Peyer's patch (tissue), 4 donors: ENCODE data around the gene DTX3L.

DNA sequence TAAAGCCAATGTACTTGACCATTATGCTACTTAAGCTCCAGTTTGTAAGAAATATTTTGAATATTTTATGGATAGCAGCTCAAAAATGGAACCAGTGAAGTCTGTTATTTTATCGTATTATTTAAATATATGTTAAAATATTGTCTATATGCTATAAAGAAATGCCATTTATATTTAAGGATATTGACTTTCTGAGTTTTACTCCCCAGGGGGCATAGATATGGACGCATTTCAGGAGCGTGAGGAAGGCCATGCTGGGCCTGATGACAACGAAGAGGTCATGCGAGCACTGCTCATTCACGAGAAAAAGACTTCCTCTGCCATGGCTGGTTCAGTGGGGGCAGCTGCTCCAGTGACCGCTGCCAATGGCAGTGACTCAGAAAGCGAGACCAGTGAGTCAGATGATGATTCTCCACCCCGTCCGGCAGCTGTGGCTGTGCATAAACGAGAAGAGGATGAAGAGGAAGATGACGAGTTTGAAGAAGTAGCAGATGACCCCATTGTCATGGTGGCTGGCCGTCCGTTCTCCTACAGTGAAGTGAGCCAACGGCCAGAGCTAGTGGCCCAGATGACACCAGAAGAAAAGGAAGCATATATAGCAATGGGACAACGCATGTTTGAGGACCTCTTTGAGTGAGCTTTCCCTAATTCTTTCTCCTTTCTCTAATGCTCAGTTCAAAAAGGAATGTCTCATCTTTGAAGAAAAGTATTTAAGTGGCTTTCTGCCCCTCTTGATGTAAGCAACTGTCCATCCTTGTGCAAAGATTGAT, 38.5 kb downstream of the GTF2E1 start:
- PRO-cap = no peak
- RAMPAGE, long total RNA, 4 experiments = no peak in any of the 4 experiments

DNA sequence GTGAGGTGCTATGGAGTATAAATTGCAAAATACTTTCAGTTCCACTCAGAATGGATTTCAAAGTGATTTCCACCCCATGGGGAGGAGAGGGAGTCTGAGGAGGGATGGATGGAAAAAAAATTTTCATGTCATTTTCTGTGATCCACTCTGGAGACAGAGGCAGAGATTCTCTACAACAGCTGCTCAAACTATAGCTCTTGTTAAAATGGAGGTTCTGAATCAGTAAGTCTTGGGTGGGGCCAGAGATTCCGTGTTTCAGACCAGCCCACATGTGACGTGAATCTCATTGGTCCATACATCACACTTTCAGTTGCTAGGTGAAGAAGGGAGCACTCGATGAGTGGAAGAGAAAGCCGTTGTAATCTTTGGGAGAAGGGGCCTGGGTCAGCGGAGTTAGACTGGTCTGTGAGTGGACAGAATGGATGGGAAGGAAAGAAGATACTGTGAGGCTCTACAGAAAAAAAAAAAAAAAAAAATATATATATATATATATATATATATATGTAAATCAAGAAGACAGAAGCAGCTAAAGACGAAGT, 45.9 kb downstream of the CD86 start:
- PRO-cap = no peak
- RAMPAGE, long total RNA, 4 experiments = no peak in any of the 4 experiments

- PRO-cap = bidirectional peak, plus-strand start at chr3:122564601, minus-strand start at chr3:122564272; bidirectional peak, plus-strand start at chr3:122564781, minus-strand start at chr3:122564769
- RAMPAGE, long total RNA, 4 experiments = start-site peak on the plus strand in 4 of 4 experiments, at chr3:122564371-122564421 at its widest, 19 to 218 reads per replicate; start-site peak on the minus strand in 2 of 4 experiments, at chr3:122563959-122564328 at its widest, 21 to 105 reads per replicate
These were observed at the start of gene DTX3L for GRCh38 chr3:122564056-122565035. Gene DTX3L, plus strand, starts transcription at chr3:122564338.

- PRO-cap = no peak
- RAMPAGE, long total RNA, 4 experiments = no peak in any of the 4 experiments
These were observed 856 bp downstream of the DTX3L start for GRCh38 chr3:122565036-122565352.

DNA sequence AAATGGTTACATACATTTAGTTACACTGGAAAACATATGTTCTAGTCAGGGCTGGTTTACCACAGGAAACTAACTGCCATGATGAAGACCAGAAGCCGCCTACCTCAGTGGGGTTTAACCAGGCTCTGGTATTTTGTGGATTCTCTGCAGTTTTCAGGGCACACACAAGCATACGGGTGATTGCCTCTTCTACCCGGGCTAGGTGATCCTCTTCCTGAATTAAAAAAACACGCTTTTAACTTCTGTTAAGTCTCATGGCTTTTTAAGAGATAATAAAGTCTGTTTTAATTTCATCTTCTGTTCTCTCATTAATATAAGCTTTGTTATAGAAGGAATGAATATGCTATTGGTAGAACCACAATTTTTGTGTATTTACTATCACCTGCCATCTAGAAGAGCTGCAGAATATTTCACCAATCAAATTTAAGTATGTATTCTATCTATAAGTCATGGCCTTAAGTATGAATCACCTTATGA, 52.7 kb downstream of the HSPBAP1 start:
- PRO-cap = no peak
- RAMPAGE, long total RNA, 4 experiments = start-site peak on the minus strand in 1 of 4 experiments, centred at position 181 of the sequence, 12 reads per replicate

DNA sequence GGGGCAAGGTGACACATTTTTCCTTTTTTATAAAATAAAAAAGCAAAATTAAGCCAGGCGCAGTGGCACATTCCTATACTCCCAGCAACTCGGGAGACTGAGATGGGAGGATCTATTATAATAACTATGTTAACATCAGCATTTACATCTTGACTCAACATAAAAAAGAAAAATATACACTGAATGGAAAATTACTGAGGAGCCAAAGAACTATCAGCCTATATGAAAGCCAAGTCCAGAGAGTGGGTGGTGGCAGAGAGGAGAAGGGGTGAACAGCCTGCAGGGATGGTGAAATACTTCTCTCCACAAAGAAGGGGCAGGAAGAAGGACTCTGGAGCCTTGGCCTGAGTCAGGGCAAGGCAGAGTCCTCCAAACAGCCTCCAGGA, 26.0 kb downstream of the HSPBAP1 start:
- PRO-cap = no peak
- RAMPAGE, long total RNA, 4 experiments = no peak in any of the 4 experiments

- PRO-cap = no peak
- RAMPAGE, long total RNA, 4 experiments = no peak in any of the 4 experiments
These were observed 105.7 kb downstream of the SEC22A start for GRCh38 chr3:123307455-123307887.

GRCh38 chr3:123384743-123385463, 64.0 kb downstream of the ADCY5 start:
- PRO-cap = bidirectional peak, plus-strand start at chr3:123385371, minus-strand start at chr3:123385030
- RAMPAGE, long total RNA, 4 experiments = no peak in any of the 4 experiments

- PRO-cap = no peak
- RAMPAGE, long total RNA, 4 experiments = no peak in any of the 4 experiments
These were observed 29.7 kb downstream of the ADCY5 start for GRCh38 chr3:123418871-123419901.

- PRO-cap = bidirectional peak, plus-strand start at chr3:123423320, minus-strand start at chr3:123423209
- RAMPAGE, long total RNA, 4 experiments = no peak in any of the 4 experiments
These were observed 26.0 kb downstream of the ADCY5 start for GRCh38 chr3:123422789-123423451.

DNA sequence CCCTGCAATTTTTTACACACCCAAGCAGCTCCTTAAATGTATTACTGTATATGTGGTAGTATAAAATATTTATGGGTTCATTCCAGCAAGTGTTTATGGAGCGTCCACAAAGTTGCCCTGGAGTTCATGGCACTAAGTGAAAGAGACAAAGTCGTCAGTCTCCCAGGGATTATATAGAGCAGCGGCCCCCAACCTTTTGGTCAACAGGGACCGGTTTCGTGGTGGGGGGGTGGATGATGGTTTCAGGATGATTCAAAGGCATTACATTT, 1.1 kb upstream of the HACD2 start:
- PRO-cap = no peak
- RAMPAGE, long total RNA, 4 experiments = no peak in any of the 4 experiments

- PRO-cap = no peak
- RAMPAGE, long total RNA, 4 experiments = no peak in any of the 4 experiments
These were observed 43.4 kb upstream of the HACD2 start for GRCh38 chr3:123628109-123628704.

- PRO-cap = no peak
- RAMPAGE, long total RNA, 4 experiments = no peak in any of the 4 experiments
These were observed 56.7 kb upstream of the HACD2 start for GRCh38 chr3:123641581-123642014.

DNA sequence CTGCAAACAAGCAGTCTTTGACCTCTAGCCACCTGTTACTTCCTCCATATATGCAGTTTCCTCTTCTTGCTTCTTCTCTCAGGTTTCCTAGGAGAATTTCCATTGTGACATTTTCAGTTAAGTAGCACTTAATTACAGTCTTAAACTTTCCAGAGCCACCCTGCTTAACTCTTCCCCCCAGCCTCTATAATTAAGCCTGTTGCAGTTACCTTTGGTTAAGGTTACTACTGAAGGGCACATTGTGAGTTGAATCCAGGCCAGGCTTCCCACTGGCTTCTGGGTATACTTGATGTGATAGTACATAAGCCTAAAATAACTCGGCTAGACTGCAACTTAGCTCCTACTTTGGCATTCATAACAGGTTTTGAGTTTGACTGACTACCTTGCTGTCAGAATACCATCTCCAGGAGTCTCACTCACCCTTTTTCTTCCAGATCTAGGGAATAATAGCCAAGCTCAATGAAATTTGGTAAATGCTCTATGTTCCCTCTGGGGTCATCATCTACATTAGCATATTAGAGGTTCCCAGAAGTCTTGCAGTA, 114.1 kb upstream of the UMPS start:
- PRO-cap = no peak
- RAMPAGE, long total RNA, 4 experiments = no peak in any of the 4 experiments

GRCh38 chr3:124763003-124763910, 33.0 kb downstream of the UMPS start:
- PRO-cap = no peak
- RAMPAGE, long total RNA, 4 experiments = no peak in any of the 4 experiments

- PRO-cap = unidirectional peak, plus-strand start at chr3:124781023
- RAMPAGE, long total RNA, 4 experiments = no peak in any of the 4 experiments
These were observed 50.5 kb downstream of the UMPS start for GRCh38 chr3:124780300-124781522.

DNA sequence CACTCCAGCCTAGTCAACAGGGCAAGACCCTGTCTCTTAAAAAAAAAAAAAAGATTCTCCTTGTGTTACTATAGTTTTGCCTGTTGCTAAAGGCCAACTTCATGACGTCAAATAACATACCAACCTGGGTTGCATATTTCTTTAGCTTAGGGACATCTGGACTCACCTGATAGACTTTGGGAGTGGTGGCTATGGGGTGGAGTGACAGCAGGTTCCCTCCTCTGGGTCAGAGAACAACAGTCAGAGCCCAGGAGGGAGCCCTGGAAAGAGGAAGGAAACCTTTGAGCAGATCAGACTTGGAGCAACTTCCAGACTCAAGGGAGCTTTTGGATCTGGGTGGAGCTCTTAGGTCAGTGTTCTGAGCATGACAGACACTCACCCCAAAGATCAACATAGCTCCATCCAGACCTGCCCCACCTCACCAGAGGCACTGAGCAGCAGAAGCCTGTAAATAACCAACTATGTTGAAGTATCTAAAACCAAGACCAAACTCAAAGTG, 56.2 kb downstream of the UMPS start:
- PRO-cap = no peak
- RAMPAGE, long total RNA, 4 experiments = no peak in any of the 4 experiments

DNA sequence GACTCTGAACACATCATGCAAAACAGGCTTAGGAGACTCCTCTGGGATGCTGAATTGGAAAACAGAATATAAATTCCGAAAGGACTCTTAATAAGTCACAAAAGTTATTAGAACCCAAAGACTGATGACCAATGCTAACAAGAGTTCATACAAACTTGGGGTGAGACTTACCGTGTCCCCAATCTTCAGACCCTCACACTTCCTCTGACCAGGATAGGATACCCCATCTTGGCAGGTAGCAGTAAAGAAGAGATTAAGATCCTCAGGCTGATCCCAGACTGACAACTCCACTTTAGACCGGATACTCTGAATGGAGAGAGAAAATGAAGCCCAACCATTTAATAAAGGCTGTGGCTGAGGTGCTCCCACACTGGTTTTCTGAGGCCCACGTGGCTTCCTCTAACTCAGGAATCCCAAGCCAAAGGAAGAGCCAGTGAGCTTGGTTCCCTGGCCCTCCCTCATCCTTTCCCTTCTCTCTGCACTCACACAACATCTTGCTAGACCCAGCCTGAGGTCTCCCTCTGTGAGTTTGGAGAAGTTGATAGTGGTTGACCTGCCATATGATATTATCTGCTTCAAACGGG, 78.2 kb downstream of the ITGB5 start:
- PRO-cap = no peak
- RAMPAGE, long total RNA, 4 experiments = start-site peak on the minus strand in 1 of 4 experiments, centred at position 242 of the sequence, 32 reads per replicate

DNA sequence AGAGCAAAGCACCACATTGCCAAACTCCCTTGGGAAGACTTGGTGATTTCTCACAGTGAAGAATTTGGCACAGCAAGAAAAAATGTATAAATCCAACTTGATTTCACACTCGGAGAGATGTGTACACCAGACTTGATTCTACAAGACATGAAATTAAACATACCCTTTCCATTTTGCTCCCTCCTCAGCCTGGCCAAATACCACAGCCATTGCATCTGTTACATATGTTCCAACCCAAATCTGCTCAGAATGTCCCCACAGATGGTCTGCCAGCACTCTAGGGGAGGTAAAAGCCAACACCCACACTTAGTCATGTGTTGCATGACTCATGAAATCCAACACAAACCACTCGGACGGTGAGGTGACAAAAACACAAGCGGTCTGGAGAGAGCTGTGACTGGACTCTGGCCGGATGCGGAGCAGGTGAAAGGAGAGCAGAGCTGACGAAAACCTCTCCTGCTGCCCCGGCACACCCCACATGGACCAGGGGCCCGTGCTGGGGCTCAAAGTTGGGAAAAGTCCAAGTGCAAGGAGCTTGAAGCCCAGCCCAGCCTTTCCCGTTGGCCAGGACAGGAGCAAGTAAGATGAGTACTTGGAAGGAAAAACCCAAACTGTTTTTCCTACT, 74.4 kb downstream of the ITGB5 start:
- PRO-cap = unidirectional peak, plus-strand start at position 375 of the sequence
- RAMPAGE, long total RNA, 4 experiments = no peak in any of the 4 experiments

- PRO-cap = no peak
- RAMPAGE, long total RNA, 4 experiments = no peak in any of the 4 experiments
These were observed 72.5 kb downstream of the ITGB5 start for GRCh38 chr3:124814533-124815236.